NCI-H460 (cell line): ENCODE measurements around a stretch of chr5.

RAMPAGE:
- cytosol, long total RNA: no peak
- long total RNA: no peak
- nucleus, long total RNA: no peak
These were observed 760 bp downstream of the CAMK2A start for GRCh38 chr5:150288698-150289328.

DNA sequence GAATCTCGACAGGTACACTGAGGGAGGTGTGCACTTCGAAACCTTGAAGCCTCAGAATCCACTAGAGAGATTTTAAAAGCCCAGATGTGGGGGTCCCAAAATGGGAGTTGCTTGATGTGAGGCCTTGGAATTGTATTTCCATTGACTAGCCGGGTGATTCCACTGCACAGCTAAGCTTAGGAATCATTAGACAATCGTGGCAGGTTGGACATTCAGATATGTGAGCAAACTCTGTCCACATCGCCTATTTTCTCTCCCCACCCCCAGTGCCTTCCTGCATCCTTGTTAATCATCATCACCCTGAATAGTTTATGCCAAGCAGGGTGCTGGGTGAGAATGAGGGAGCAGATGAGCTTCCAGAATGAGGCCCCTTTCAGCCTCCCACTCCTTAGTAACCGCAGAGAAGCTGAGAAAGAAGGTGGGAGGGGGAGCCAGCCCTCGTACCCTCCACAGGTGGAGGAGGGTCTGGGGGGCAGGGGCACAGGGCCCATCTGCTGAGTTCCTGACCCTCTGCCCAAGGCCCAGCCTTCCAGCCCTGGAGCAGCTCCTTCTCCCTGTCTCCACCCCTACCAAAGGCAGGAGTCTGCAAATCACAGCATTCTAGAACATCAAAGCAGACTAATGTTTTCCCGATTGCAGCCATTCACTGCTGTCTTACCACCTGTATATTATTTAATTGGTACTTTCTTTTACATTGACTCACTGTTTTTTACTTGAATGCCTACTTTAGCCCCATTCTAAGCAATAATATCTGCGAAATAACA is 7.7 kb upstream of the TCOF1 start:
RAMPAGE:
- cytosol, long total RNA: no peak
- long total RNA: no peak
- nucleus, long total RNA: no peak

DNA sequence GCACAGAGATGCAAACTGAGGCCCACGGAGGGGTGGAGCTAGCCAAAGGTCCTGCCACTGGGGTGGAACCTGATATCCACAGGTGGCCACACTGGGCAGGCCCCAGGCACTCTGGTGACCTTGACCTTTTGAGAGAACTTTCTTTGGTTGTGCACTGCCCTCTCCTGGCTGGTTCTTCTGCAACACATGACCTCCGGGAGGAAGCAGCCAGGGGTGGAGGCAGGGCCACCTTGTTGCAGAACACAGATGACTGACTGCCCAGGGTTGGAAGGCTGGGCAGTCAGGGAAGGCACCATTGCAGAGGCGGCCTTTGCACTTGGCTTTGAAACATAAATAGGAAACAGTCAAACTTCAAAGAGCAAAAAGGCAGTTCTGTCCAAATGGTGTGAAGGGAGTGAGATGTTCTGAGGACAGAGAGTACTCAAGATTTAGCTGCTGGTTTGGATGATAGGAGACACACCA is 6.9 kb upstream of the TCOF1 start:
RAMPAGE:
- cytosol, long total RNA: no peak
- long total RNA: no peak
- nucleus, long total RNA: no peak

GRCh38 chr5:150397849-150398509 is 14.7 kb downstream of the CD74 start:
RAMPAGE:
- cytosol, long total RNA: no peak
- long total RNA: no peak
- nucleus, long total RNA: no peak

RAMPAGE:
- cytosol, long total RNA: no peak
- long total RNA: no peak
- nucleus, long total RNA: no peak
These were observed 6.9 kb downstream of the RPS14 start for GRCh38 chr5:150442416-150443241.

GRCh38 chr5:150443826-150444986 is 5.3 kb downstream of the RPS14 start:
RAMPAGE:
- cytosol, long total RNA: no peak
- long total RNA: no peak
- nucleus, long total RNA: no peak

DNA sequence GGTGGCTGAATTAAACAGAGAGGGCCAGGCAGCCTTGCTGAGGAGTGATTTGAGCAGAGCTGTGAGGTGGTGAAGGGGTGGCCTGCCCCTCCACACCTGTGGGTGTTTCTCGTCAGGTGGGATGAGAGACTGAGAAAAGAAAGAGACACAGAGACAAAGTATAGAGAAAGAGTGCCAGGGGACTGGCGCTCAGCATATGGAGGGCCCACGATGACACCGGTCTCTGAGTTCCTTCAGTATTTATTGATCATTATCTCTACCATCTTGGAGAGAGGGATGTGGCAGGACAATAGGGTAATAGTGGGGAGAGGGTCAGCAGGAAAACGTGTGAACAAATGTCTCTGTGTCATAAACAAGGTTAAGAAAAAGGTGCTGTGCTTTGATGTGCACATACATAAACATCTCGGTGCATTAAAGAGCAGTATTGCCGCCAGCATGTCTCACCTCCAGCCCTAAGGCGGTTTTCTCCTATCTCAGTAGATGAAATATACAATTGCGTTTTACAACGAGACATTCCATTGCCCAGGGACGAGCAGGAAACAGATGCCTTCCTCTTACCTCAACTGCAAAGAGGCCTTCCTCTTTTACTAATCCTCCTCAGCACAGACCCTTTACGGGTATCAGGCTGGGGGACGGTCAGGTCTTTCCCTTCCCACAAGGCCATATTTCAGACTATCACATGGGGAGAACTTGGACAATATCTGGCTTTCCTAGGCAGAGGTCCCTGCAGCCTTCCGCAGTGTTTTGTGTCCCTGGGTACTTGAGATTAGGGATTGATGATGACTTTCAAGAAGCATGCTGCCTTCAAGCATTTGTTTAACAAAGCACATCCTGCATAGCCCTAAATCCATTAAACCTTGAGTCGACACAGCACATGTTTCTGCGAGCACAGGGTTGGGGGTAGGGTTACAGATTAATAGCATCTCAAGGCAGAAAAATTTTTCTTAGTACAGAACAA is 4.4 kb upstream of the RPS14 start:
RAMPAGE:
- cytosol, long total RNA: no peak
- long total RNA: no peak
- nucleus, long total RNA: no peak

GRCh38 chr5:150498306-150498953 is 9.5 kb upstream of the NDST1 start:
RAMPAGE:
- cytosol, long total RNA: no peak
- long total RNA: no peak
- nucleus, long total RNA: no peak

DNA sequence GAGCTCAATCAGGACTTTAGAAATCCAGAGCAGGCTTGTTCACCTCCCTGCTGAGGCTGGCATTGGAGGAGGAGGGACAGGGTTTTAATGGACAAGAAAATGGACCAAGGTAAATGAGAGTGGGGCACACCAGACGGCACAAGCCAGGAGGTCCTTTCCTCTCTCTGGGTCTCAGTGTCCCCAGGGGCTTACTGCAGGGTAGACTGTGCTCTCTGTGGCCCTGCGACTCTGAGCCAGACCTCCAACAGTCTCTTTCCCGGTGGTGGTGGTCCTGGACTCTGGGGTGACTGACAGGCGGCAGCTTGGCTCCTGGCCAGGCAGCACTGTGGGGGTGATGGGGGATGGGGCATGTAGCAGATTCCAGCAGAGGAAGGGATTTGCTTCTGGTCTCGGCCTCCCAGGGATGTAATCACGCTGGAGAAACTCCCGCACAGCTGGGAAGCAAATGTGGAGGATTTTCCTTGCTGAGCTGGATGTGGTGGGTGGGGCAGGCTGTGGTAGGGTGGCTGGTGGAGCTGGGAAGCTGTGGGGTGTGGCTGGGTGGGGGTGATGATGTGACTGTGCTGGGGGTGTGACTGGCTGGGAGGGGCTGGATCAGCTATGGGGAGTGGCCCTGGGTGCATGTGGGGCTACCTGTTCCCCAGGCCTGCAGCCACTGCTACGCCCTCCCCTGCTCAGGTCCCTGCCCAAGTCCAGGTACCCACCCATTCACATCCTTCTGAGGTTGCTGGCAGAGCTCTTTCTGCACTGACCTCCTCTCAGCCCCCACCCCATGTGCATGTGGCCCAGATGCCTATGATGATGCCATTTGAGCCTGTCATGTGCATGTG is 3.7 kb downstream of the NDST1 start:
RAMPAGE:
- cytosol, long total RNA: no peak
- long total RNA: no peak
- nucleus, long total RNA: no peak

DNA sequence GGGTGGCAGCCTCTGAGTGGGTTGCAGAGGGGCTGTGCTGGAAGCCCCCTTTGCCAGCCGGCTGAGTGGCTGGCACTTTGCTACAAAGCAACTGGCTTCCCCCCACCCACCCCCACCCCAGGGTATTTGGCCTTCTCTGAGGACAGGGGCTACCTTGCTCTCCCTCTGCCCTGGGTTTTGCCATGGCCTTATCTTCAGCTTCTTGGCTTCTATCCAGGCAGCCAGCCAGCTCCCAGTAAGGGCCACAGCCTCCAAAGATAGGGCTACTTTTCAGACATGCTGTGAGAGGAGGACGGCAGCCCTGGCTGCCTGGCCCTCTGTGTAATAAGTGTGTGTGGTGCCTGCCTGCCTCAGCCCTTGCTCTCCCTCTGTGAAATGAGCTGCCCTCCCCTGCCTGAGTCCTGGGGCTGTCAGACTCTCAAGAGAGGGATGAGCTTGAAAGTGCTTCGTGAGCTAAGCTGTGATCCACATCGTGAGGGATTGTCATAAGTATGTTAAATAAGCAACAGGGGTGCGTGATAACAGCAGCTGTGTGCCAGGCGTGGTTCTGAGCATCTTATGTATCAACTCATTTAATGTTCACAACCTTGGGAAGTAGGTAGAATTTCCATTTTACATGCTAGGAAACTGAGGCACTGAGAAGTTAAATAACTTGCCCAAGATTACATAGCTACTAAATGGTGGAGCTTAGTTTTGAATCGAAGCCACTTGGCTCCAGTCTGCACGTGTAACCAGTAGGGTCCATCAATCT is 8.1 kb downstream of the NDST1 start:
RAMPAGE:
- cytosol, long total RNA: no peak
- long total RNA: no peak
- nucleus, long total RNA: no peak

GRCh38 chr5:150544686-150545512 is 37.0 kb downstream of the NDST1 start:
RAMPAGE:
- cytosol, long total RNA: no peak
- long total RNA: no peak
- nucleus, long total RNA: no peak

RAMPAGE:
- cytosol, long total RNA: no peak
- long total RNA: no peak
- nucleus, long total RNA: no peak
These were observed 50.9 kb downstream of the NDST1 start for GRCh38 chr5:150558513-150559486.

GRCh38 chr5:150580315-150580603 is 60.2 kb upstream of the SYNPO start:
RAMPAGE:
- cytosol, long total RNA: no peak
- long total RNA: no peak
- nucleus, long total RNA: no peak

RAMPAGE:
- cytosol, long total RNA: no peak
- long total RNA: no peak
- nucleus, long total RNA: no peak
These were observed 46.8 kb upstream of the SYNPO start for GRCh38 chr5:150593475-150594323.

DNA sequence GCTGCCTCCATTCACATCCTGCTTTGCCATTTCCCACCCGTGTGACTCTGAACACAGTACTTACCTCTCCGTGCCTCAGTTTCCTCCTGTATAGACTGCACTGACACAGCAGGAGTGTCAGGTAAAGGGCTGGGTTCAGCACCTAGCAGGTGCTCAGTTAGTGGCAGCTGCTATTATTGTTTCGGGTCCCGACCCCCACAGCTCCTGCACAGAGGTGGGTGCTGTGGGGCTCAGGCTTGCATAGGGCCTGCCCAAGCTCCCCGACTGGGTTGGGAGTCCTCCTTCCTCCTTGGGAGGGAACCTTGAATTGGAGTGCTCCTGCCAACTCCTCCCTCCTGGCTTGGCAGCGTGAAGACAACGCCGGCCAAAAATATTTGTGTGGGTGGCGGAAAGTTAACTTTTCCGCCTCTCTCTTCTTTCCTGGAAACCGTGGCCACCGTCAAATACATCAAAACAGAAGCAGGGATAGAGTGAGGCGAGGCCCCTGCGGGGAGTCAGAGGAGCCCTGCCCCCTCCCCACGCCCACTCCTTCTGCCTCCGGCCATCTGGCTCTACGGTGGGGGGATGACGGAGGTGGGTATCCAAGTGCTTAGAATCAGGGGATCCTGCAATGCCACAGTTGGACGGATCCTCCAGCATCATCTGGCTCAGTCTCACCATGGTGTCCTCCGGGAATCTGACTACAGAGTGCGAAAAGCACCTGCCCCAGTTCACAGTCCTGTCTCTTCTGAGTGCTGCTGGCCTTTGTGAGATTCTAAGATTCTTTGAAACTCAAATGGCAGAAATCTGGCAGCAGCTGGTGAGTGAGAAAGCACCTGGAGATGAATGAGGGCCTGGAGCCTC is 25.3 kb upstream of the SYNPO start:
RAMPAGE:
- cytosol, long total RNA: no peak
- long total RNA: no peak
- nucleus, long total RNA: no peak

DNA sequence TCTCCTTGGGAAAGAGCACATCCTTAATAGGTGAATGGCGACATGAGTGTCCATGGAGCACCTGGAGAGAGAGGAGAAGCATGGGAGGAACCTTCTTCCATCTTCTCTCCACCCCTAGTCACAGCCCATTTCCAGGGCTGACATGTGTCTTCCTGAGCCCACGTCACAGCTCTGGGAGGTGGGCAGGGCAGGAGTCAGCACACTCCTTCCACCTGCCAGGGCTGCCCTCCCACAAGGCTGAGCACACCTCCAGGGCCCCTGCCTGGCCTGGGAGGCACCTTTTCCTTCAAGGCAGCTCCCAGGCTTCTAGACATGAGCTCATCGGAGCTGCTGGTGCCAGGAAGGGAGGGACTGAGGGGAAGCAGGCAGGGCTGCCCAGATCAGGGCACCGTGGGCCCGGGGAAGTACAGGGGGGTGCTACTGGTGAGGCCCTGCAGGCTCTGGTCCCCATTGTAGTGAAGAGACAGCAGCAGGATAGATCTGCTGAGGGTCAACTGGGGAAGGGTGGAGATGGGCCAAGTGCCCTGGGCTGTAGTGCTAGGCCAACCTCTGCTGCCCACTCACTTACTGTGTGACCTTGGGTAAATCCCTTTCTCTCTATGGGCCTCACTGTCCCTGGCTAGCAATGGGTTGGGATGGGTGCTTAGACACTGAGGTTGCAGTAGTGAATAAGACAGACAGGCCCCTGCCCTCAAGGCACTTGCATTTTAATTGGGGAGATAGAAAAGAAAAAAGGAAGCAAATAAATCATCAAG is 13.5 kb upstream of the SYNPO start:
RAMPAGE:
- cytosol, long total RNA: no peak
- long total RNA: no peak
- nucleus, long total RNA: no peak

RAMPAGE:
- cytosol, long total RNA: no peak
- long total RNA: no peak
- nucleus, long total RNA: no peak
These were observed 1.5 kb downstream of the SMIM3 start for GRCh38 chr5:150779850-150780719.

DNA sequence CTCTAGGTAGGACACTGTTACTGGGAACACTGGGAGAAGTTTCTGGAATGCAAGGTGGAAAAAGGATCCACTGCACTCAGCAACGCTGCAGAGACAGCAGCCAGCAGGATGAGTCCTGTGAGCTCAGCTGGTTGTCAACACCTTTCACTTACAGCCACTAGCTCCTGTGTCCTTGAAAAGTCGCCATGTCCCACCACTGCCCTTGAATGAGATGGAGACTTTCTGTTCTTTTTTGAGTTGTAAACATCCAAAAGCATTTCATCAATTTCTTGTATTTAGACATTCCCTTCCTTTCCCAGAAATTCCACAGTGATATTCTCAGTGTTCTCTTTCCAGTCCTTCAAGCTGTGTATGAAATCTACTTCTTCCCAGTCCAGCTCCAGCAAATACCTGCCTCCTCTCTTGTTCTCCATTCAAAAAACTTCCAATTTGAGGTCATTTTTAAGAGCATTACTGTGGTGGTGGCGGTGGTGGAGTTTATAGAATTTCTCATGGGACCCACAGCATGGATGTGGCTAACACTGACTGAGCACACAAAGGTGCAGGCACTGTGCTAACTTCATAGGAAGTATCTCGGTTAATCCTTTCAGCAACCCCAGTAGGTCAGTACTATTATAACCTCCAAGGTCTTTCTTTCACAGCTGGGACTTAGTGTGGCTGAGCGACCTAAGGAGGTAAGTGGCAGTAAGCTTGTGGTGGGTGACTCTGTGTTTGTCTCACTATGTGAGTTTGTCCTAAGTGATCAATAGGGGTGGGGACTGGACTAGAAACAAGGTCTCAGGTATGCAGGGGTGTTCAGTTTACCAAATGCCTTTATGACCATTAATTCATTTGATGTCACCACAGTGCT is 15.0 kb upstream of the GPX3 start:
RAMPAGE:
- cytosol, long total RNA: no peak
- long total RNA: no peak
- nucleus, long total RNA: no peak

DNA sequence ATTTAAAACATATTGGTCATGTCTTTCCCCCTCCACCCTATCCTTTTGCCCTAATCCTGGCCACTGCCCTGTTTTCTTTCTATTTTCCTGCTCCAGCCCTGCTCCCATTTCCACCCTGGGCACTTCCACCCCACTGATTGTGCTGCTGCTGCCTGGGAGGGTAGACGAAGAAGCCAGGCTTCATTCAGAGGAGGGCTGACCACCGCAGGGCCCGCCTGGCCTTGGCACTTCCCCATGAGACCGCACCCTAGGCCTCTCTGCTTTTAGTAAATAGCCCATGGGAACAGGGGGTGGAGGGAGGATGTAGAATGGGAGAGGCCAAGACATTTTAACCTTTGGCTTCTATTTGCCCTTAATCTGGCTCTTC is 13.7 kb upstream of the GPX3 start:
RAMPAGE:
- cytosol, long total RNA: no peak
- long total RNA: no peak
- nucleus, long total RNA: no peak

DNA sequence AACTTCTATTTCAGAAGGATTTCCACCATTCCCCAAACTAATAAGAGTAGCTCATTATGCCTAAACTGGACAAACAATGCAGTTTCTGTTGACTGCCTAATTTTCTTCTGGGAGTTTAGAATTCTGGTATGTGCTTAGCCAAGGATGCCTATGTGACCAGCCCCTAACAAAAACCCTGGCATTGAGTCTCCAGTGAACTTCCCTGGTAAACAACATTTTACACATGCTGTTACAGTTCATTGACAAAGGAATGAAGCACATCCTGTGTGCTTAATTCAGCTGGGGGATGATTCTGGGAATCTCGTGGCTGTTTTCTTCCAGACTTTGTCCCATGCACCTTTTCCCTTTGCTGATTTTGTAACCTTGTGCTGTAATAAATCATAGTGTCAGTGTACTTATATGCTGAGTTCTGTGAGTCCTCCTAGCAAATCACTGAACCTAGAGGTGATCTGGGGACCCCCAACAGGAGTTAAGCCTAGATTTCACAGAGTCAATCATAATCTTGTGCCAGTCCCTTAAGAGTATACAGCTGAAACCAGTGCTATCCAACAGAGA is 5.4 kb upstream of the GPX3 start:
RAMPAGE:
- cytosol, long total RNA: no peak
- long total RNA: no peak
- nucleus, long total RNA: no peak